ENCODE data around the genes P2RX6 and UBE2L3.

DNA sequence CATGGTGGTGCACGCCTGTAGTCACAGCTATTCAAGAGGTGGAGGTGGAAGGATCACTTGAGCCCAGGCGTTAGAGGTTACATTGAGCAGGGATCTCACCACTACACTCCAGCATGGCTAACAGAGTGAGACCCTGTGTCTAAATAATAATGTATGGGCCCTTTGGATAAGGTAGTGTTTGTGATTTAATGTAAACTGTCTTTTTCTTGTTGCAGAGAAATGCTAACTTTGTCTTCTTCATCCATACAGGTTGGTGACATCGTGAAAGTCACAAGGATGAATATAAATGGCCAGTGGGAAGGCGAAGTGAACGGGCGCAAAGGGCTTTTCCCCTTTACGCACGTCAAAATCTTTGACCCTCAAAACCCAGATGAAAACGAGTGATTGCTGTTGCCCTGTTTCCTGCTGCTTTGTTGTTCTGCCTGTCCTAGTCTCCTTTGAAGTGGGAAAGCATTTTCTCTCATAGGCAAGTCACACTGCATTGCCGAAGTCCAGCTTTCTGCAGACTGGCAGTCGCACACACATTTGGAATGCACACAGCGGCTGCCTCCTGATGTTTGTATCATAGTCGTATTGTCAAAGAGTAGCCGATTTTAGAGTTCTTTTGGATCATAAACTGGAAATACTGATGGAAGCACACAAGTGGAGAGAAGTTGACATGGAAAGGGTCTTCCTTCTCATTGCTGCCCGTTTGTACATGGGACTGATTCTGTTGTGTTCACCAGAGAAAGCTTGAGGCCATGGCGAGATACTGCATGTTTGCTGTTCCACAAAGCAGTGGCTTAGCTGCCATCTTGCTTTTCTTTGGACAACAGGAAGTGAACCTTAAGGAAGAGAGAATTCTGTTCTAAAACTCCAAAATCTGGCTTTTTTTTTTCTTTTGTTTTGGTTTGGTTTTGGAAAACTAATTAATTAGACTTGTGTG, 17.3 kb upstream of the AIFM3 start:
- PRO-cap = no peak
- RAMPAGE, long total RNA, 2 experiments = no peak in any of the 2 experiments

DNA sequence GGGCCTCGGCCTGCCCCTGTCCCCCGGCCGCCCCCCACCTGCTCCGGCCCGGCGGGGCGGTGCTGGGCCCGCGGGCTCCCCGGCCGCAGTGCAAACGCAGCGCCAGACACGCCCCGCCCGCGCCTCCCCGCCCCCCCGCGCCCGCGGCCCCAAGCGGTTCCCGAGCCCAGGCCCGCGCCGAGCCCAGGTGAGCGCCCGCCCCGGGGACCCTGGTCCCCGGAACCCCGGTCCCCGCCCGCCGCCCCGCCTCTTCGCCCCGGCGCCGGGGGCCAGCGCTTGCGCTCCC, 2.1 kb upstream of the AIFM3 start:
- PRO-cap = no peak
- RAMPAGE, long total RNA, 2 experiments = no peak in any of the 2 experiments

DNA sequence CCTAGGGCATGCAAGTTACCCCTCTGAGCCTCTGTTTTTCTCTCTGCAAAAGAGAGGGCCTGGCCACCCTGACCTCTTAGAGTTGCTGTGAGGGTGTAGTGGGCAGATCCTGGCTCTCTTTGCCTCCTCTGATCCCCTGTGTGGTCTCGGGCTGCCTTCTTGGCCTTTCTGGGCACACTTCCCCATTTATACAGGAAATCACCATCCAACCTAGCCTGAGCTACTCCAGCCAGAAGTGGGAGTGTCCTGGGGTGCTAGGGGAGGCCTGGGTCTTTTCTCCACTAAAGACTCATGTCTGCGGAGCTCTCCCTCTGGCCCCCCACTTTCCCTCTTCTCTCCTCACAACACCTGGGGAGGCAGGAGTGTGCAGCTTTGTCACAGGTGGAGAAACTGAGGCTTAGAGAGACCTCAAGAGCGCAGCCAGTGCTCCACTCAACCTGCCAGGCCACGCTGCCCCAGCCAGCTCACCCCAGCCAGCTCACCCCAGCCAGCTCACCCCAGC, 1.3 kb downstream of the AIFM3 start:
- PRO-cap = no peak
- RAMPAGE, long total RNA, 2 experiments = no peak in any of the 2 experiments

- PRO-cap = no peak
- RAMPAGE, long total RNA, 2 experiments = no peak in any of the 2 experiments
Observed at GRCh38 chr22:21014513-21015713, at the start of gene P2RX6. Gene P2RX6, plus strand, starts transcription at chr22:21015165.

GRCh38 chr22:21448842-21449664, 18.1 kb upstream of the TMEM191C start:
- PRO-cap = no peak
- RAMPAGE, long total RNA, 2 experiments = no peak in any of the 2 experiments

DNA sequence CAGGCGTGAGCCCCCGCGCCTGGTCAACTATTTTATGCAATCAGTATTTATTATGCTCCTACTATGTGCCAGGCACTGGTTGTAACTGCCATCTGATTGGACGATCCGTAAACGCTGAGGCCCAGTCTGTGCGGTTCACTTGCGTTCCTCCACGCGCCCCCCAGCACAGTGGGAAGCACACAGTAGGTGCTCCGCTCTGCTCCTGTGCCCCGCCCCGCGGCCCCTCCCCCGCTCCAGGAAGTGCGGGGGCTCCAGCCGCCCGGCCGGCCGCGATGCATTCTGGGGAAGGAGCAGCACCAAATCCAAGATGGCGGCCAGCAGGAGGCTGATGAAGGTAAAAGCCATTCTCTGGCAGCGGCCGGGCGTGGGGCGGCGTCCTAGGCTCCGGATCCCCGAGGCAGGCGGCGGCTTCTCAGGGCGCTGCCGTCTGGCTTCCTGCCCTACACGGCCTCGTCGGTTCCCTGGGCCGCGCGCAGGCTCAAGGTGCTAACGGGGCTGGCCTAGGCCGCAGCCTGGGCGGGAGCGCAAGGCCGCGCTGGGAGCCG, at the start of gene UBE2L3:
Gene UBE2L3 (plus strand): TSS at position 277 of the 545 bp plus-strand sequence.
- PRO-cap = bidirectional peak, plus-strand start at position 277 of the sequence, minus-strand start at position 167 of the sequence
- RAMPAGE, long total RNA, 2 experiments = start-site peak on the plus strand in 2 of 2 experiments, centred at positions 287 to 290 of the sequence, 317 to 1,078 reads per replicate

GRCh38 chr22:21642630-21643756, 891 bp downstream of the SDF2L1 start:
- PRO-cap = no peak
- RAMPAGE, long total RNA, 2 experiments = no peak in any of the 2 experiments

GRCh38 chr22:21656955-21657373, 8.8 kb upstream of the PPIL2 start:
- PRO-cap = no peak
- RAMPAGE, long total RNA, 2 experiments = no peak in any of the 2 experiments

DNA sequence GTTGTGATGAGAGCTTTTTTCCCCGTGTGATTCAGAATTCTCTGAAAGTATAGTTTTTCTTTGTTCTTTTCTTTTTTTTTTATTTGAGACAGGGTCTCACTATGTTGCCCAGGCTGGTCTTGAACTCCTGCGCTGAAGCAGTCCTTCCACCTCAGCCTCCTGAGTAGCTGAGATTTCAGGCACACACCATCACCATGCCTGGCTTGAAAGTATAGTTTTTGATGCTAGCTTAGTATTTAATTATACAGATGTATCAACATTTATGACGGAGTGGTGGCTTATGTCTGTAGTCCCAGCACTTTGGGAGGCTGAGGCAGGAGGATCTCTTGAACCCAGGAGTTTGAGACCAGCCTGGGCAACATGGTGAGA, 5.7 kb downstream of the PPIL2 start:
- PRO-cap = unidirectional peak, minus-strand start at position 58 of the sequence
- RAMPAGE, long total RNA, 2 experiments = no peak in any of the 2 experiments

- PRO-cap = no peak
- RAMPAGE, long total RNA, 2 experiments = no peak in any of the 2 experiments
Observed at GRCh38 chr22:21758739-21759905, 23.5 kb upstream of the YPEL1 start.

GRCh38 chr22:21762244-21762847, 26.8 kb upstream of the YPEL1 start:
- PRO-cap = no peak
- RAMPAGE, long total RNA, 2 experiments = no peak in any of the 2 experiments

GRCh38 chr22:21765877-21766657, 30.5 kb upstream of the YPEL1 start:
- PRO-cap = no peak
- RAMPAGE, long total RNA, 2 experiments = no peak in any of the 2 experiments

- PRO-cap = no peak
- RAMPAGE, long total RNA, 2 experiments = no peak in any of the 2 experiments
Observed at GRCh38 chr22:21834959-21836204, 32.1 kb downstream of the MAPK1 start.

DNA sequence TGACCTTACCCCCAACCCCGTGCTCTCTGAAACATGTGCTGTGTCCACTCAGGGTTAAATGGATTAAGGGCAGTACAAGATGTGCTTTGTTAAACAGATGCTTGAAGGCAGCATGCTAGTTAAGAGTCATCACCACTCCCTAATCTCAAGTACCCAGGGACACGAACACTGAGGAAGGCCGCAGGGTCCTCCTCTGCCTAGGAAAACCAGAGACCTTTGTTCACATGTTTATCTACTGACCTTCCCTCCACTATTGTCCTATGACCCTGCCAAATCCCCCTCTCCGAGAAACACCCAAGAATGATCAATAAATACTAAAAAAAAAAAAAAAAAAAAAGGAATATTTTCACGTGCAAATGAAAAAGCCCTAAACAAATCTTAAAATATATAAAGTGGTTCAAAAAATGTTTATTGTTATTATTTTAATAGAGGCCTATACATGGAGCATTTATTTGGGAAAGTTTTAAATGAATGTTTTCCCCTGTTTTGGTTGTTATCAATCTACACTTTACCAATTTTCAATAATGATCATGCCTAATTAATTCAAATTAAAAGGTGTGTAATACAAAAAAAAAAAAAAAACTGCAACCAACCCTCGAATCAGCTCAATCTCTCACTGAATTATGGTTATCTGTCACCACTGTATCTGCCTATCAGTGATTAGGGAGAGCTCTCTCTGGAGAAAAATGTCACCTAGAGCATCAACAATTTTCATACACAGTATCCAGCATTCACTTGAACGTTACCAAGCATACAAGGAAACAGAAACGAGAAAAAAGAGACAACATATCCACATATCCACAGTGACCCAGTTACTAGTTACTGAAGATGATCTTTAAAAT, 19.1 kb downstream of the MAPK1 start:
- PRO-cap = no peak
- RAMPAGE, long total RNA, 2 experiments = no peak in any of the 2 experiments

GRCh38 chr22:21855546-21856449, 11.6 kb downstream of the MAPK1 start:
- PRO-cap = no peak
- RAMPAGE, long total RNA, 2 experiments = no peak in any of the 2 experiments

DNA sequence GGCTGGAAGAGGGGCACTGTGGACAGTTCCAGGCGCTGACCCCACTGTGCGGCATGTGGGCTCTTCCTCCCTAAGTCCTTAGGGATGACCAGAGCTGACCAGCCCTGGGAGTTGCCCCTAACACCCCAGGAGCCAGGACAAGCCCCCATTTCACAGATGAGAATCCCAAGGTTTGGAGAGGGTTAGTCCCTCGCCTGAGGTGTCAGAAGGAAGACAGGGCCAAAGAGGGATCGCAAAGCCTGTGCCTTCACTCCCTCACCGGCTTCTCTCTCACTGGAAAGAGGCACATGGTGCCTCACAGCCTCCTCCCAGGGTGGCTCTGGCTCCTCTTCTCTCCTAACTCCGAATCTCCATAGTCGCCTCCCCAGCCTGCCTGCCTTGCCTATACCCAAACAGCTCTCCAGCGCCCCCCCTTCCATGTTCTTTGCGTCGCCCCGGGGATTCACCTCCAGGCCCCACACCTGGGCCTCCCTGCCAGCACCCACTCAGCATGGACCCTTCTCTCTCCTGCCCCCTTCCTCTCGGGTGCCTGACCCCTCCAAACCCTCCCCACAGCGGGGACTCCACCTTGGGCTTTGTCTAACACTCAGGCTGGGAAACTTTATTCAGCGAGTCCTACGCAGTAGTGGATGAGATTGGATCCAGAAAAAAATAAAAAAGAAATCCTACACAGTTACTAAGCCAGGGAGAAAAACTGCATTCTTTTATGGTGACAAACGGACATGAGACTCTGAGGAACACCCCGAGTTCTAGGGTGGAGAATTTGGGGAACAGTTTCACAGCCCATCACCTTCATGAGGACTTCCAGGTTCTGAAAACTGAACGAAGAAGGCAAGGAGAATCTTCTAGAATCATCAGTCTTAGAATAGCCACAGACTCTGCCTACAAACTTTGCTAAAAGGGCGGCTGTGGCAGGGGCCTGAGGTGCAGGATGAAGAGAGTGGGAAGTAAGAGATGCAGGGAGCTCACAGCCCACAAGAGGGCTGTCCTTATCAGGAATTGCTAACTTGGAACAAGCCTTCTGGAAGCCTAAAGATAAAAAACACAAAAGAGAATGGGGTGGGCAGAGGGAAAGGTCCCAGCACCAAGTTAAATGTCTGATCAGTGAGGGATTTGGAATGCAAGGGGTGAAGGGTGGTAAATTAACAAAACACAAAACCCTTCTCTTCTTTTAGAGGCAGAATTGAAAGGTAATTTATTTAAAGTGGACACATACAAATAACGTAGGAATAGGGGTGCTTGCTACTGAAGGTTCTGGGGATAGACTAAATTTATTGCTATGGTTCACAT, 5.4 kb downstream of the PPM1F start:
- PRO-cap = no peak
- RAMPAGE, long total RNA, 2 experiments = no peak in any of the 2 experiments

DNA sequence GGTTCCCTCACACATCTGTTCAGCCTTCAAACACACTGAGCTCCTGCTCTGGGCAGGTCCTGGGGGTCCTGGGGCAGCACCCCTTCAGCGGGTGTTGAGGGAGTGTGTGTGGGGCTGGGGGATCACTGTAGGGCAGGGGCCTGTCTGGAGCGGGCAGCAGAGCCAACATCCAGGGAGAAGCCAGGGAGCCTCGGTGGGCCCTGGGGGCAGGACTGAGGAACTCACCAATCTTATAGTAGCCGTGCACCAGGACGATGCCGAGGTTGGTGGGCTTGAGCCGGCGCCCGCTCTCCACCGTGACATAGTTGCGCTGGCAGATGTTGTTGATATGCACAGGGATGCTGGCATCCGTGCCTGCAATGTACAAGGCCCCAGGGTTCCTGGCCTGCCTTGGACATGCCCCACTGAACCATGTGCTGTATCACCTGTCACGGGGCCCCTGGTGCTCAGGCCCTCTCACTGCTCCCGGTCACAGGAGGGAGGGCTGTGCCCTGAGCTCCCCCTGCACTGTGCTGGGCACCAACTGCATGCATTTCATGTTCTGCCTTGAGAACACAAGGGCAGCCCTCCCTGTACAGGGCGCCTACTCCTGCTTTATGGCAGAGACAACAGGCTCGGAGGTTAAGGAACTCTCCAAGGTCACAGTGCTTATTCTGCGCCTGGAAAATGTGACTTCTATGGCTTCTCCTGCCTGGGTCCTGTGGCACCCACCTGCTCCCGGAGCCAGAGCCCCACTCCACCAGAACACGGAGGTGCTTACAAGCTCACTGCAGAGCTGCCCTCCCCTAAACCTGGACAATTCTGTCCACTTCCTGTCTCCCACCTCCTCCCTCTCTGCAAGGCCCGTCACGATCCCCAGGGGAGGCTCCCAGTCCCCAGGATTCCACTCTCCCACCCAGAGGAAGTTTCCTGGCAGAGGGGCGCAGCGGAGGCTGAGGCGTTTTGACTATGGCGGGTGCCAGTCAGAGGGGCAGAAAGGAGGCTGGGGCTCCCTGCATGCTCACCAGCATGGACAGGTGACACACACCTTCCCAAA, 7.8 kb upstream of the PPM1F start:
- PRO-cap = no peak
- RAMPAGE, long total RNA, 2 experiments = no peak in any of the 2 experiments

DNA sequence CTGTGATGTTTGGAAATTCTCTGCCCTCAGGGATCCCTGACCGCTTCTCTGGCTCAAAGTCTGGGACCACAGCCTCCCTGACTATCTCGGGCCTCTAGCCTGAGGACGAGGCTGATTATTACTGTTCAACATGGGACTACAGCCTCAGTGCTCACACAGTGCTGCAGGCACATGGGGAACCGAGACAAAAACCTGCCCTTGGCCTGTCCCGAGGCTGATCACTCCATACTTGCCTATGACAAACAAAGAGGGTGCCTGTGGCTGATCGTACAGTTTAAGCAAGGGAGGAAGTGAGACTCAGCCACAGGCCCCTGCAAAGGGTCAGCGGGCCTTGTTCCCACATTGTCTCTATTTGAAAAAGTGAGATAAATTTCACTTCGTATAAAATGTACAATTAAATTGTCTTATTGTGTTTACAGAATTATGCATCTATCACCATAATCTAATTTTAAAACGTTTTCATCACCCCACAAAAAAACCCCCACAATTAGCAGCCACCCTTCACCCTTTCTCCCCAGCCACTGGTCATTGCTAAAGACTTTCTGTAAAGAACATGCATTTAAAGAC, 43.9 kb upstream of the TOP3B start:
- PRO-cap = no peak
- RAMPAGE, long total RNA, 2 experiments = no peak in any of the 2 experiments

GRCh38 chr22:22042133-22042550, 59.6 kb upstream of the TOP3B start:
- PRO-cap = no peak
- RAMPAGE, long total RNA, 2 experiments = no peak in any of the 2 experiments

DNA sequence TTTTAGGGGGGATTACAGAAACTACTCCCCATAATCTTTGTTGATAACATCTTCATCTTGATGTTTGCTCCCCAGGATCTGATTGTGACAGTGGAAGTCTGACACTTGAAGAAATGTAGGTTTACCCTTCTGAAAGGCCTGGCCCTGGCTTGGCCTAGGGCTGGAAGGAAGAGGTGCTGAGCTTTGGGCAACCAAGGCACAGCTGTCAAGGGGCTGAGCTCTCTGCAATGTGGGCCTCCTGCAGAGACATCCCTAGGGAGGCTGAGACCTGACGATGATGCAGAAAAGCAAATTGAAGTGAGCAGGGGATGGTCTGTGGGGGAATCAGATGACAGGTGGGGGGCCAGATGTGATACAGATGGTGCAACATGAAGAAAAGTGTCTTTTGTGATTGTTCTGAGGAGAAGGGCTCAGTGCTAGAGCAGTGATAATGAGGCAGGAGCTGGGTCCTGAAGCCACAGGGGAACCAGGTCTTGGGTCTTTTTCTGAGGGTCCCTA, 80.1 kb upstream of the VPREB1 start:
- PRO-cap = no peak
- RAMPAGE, long total RNA, 2 experiments = no peak in any of the 2 experiments